NB4 (cell line): ENCODE measurements around the gene SLC16A3.

GRCh38 chr17:82003492-82004293, 19.0 kb downstream of the CENPX start:
- RRBS = 87% methylated on average over 7 of the region's 48 CpGs

DNA sequence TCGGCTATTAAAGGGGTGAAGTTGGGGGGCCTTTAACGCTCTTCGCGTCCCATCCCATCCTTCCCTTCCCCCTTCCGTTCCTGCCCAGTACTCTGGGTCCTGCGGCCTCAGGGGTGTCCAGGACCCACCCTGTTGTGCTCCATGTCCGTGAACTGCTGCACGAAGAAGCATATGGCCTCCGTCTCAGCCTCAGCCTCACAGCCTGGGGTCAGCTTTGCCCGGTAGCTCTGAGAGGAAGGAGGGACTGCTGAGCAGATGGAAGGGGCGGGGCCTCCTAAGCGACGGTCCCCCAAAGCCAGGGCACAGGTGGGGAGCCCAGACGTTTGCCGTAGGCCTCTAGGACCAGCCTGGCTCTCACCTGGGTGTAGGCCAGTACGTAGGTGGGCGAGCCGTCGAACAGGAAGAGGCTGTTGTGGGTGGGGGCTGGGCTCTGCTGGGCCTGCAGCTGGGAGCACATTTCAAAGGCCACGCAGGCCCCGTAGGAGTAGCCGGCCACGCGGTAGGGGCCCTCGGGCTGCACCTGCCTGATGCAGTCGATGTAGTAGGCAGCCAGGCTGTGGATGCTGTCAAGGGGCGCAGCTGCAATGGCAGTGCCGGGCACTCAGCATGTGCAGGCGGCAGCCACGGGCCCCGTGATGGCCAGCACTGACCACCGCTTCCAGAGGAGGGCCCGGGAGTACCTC, 14.5 kb upstream of the DUS1L start:
- RRBS = 98% methylated on average over 5 of the region's 33 CpGs

- RRBS = 99% methylated on average over 10 of the region's 47 CpGs
Measured at GRCh38 chr17:82080695-82081454, 15.3 kb upstream of the DUS1L start.

DNA sequence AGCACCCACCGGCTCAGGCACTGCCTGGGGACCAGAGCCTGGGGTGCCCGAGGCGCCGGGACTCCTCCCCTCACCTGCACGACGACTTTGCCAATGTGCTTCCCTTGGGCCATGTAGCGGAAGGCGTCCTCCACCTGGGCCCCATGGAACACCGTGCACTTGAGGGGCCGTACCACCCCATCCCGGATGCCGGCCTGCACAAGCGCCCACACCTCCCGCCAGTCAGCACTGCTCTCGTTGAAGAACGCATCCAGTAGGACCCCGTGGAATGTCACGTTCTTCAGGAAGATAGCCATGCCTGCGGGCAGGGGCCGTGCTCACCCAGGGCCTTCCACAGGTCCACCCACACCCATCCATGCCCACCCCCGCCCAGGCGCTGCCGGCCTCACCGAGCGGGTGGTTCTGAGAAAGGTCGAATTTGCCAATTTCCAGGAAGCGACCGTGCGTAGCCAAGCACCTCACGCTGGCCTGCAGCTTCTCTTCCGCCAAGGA, 14.9 kb downstream of the FASN start:
- RRBS = 98% methylated on average over 4 of the region's 31 CpGs

- RRBS = 96% methylated on average over 8 of the region's 44 CpGs
Measured at GRCh38 chr17:82092195-82093151, 5.6 kb downstream of the FASN start.

GRCh38 chr17:82118550-82119261, 20.7 kb upstream of the FASN start:
- RRBS = no CpG with 5 or more reads among the region's 17 CpGs

DNA sequence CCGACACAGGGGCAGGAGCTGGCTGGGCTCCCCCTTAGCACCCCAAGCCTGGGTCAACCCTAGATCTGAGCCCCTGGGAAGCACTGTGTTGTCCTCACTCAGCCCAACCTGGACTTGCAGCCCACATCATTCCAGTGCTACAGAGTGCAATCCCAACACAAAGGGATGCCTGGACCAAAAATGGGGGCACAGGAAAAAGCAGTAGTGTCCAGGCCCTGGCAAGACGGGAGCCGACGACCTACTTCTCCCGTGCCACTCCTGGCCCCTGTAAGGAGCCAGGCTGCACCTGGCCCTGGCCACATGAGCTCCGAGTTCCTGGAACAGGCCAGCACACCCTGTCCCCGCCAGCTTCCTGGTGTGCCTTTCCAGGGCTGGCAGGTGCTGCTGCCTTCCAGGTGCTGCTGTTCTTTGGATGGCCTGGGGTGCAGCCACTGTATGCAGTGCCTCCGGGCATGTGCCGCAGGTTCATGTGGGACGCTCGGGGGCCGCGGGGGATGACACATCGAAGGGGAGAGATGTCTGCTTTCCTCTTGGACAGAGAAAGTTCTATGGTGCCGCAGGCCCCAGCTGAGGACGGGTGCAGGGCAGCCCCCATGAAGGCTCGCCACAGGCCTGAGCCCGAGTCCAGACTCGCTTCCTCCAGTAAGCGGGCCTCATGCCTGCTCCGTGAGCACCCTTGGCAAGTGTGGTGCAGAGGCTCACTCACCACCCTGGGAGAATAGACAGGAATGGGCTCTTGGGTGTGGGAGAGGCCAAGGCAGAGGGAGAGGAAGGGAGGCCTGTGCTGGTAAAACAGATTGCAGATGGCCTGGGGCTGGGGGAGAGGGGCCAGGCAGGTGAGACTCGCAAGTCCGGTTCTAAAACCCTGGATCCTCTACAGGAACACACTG, 54.6 kb upstream of the FASN start:
- RRBS = no CpG with 5 or more reads among the region's 23 CpGs

DNA sequence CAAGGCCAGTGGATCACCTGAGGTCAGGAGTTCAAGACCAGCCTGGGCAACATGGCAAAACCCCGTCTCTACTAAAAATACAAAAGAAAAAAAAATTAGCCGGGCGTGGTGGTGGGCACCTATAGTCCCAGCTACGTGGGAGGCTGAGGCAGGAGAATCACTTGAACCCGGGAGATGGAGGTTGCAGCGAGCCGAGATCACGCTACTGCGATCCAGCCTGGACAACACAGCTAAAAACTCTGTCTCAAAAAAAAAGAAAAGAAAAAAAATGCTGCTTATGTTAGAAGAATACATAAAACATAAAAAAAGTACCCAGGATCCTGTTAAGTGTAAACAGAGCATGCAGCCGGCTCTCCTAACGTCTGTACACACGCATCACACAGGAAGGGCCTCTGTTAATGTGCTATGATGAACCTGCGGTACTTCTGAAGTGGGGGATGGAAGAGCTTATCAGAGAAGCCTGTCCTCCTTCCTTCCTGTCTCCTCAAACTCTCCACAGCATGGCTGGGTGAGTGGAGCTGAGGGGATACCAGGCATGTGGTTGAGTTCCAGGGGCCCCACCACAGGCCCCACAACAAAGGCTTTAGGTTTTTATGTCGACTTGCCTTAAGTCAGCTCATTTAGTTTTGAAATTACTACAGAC, 12.0 kb downstream of the CCDC57 start:
- RRBS = no CpG with 5 or more reads among the region's 14 CpGs

- RRBS = 3% methylated on average over 3 of the region's 17 CpGs
Measured at GRCh38 chr17:82216276-82217116, 3.9 kb upstream of the CCDC57 start.

DNA sequence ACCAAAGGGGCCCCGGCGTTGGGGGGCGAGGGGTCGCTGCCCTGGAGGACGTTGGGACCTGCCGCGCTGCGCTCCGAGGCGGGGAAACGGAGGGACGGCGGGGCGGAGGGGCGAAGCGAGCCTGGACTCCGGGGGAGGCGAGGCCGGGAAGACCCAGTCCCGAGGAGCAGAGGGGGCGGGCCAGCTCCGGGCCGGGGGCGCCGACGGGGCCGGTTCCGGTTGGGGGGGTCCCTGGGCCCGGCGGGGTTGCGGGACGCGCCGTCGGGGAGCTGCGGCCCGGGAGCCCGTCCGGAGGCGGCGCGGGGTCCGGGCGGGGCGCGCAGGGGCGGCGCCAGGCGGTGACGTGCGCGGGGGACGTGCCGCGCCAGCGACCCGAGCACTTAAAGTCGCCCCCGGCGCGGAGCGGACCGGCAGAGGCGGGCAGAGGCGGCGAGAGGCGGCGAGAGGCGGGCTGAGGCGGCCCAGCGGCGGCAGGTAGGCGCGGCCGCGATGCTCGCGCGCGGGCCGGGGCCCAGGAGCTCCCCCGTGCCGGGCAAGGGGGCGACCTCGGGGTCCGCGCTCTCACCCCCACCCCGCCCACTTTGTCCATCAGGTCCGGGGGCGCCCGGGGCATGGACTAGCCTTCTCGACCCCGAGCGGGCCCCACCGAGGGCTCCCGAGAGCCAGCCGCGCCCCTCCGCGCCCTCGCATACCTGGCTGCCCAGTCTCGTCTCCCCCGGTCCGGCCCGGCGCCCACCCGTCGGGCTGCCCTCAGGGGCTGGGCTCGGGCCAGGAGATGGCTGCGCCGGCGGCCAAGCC, at the start of gene SLC16A3:
Gene SLC16A3 (plus strand): TSS at position 410 of the 798 bp plus-strand sequence.
- RRBS = under 1% methylated on average over 62 of the region's 112 CpGs

- RRBS = 93% methylated on average over 11 of the region's 22 CpGs
Measured at GRCh38 chr17:82240814-82241367, 12.0 kb downstream of the SLC16A3 start.

GRCh38 chr17:82263442-82264343, 9.8 kb downstream of the CSNK1D start:
- RRBS = 93% methylated on average over 2 of the region's 22 CpGs

DNA sequence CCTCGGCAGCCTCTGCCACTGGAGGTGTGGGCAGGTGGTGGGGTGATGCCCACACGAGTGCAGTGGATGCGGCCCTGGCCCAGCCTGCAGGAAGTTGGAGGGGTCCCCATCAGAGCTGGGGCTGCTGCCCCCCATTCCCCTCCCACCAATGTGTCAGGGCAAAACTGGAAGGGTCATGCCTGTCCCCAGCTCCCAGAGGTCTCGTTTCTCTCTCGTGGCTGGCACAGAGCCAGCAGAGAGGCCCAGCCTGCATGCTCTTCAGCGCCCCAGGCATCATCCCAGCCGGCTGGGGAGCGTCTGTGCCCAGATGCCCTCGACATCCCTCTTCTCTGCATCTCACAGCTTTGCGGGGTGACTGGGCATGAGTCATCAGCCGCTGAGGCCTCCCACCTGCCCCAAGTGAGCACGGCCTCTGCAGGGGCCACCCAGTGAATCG, 9.7 kb upstream of the CSNK1D start:
- RRBS = no CpG with 5 or more reads among the region's 13 CpGs

DNA sequence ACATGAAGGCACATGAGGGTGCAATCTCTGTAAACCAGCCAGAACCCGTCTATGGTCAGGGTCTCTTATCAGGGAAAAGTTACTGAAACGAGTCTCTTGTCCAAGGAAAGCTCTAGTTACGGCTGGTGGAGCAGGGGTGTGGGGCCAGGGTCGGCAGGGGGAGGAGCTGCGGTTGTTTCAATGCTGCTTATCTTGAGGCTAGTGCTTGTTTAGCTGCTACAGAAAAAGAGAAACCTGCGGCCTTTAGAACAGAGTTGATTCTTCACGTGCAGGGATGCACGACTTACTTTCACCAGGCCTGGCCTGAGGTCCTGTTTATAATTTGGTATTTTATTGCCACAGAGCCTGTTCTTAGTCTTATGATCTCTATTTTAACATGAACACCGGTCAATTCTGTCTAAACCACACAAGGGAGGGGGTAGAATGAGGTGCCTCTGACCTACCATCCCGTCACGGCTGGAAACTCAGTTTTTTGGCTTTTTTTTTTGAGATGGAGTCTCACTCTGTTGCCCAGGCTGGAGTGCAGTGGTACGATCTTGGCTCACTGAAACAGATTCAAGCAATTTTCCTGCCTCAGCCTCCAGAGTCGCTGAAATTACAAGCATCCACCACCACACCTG, 16.8 kb upstream of the CSNK1D start:
- RRBS = no CpG with 5 or more reads among the region's 13 CpGs

- RRBS = 26% methylated on average over 27 of the region's 74 CpGs
Measured at GRCh38 chr17:82320774-82322003, 3.8 kb upstream of the CD7 start.

- RRBS = no CpG with 5 or more reads among the region's 12 CpGs
Measured at GRCh38 chr17:82325007-82325356, 7.6 kb upstream of the CD7 start.

DNA sequence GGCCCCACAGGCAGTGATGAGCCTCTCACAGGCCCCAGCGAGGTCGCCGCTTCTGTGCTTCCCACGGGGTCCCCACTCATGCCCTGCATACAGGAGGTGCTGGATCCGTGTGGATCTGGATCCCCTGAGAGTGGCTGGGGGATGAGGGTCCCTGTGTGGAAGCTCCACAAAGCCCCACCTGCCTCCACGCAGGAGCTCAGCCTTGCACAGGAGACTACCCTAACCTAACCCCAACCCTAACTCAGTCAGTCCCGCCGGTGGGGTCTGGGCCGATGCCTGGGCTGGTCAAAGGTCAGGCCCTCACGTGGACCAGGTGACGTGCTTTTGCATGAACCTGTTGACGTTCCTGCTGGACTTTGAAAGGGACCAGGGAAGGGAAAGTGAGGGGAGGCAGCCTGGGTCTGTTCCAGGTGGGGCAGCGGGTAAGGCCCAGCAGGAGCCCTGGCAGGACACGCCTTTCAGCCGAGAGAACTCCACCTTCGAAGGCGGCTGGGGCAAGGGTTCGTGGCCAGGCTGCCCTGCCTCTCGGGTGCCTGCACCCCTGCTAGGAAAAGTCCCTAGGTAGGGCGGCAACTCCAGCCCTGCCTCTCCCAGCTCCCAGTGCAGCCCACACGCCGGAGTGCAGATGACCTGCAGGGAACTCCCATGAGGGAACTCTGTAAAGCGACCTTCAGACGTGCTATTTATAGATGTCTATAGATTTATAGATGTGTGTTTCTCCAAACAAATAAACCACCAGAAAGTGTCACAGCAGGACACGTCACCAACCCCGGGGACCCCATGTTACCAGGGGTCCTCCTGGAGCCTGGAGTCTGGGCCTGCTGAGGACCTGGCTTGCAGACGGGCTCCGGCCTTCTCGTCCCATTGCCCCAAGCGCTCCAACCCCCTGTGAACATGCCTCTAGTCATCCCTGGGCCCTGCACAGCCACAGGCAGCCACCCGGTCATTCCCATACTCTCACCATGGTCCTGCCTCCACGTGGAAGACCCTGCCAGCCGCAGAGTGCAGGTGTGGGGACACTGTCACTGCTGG, 5.0 kb downstream of the SECTM1 start:
- RRBS = 70% methylated on average over 6 of the region's 33 CpGs

DNA sequence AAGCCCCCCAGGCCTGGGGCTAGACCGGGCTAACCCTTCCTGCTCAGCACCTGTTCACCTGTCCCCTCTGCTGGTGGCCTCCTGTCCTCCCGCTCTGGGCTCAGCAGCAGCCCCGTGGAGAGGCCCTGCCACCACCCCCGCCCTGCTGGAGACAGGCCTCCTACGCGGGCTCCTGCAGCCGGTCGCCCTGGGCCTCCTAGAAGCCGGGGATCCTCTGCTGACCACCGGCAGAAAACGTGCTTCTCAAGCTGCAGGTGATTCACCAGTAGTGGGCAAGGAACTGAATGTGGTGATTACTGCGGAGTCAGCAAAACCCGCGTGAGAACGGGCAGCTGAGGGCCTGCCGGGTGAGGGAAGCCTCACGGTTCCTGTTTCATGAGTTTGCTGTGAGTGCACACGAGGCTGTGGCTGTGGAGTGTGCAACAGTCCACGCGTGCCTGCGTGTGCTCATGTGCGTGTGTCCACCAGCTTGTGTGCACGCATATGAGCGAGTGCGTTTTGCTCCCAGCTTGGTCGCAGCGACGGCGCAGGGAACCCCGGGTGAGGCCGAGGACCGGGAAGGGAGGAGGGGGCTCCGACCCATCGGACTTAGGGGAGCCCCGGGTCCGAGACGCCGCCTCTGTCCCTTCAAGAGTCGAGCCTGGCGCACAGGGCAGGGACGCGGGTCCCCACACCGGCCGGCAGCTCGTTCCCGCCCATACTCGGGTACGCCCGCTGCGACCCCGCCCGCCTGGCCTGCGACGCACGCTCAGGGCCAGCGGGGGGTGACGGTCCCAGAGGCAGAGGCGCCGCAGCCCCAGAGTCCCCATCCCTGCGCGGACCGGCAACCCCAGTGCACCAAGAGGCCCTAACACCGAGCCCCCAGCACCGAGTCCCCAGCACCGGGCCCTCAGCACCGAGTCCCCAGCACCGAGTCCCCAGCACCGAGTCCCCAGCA, 583 bp downstream of the SECTM1 start:
- RRBS = 36% methylated on average over 17 of the region's 68 CpGs

DNA sequence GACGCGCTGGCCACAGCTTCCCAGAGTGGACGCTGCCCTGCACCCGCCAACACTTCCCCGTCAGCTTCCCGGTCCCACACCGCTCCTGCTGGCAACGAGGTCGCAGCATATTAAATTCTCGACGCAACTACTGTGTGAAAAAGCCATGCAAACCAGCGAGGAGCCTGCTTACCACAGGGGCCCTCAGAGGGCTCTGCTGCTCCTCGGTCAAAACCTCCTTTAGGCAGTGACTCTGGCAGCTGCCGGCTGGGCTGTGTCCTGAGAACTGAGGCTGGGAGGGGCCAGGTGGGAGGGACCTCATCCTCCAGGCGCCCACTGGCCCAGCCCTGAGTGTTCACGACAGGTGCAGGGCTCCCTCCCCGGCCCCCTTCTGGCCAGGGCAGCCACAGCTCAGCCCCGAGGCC, 2.1 kb upstream of the TEX19 start:
- RRBS = 56% methylated on average over 1 of the region's 18 CpGs

DNA sequence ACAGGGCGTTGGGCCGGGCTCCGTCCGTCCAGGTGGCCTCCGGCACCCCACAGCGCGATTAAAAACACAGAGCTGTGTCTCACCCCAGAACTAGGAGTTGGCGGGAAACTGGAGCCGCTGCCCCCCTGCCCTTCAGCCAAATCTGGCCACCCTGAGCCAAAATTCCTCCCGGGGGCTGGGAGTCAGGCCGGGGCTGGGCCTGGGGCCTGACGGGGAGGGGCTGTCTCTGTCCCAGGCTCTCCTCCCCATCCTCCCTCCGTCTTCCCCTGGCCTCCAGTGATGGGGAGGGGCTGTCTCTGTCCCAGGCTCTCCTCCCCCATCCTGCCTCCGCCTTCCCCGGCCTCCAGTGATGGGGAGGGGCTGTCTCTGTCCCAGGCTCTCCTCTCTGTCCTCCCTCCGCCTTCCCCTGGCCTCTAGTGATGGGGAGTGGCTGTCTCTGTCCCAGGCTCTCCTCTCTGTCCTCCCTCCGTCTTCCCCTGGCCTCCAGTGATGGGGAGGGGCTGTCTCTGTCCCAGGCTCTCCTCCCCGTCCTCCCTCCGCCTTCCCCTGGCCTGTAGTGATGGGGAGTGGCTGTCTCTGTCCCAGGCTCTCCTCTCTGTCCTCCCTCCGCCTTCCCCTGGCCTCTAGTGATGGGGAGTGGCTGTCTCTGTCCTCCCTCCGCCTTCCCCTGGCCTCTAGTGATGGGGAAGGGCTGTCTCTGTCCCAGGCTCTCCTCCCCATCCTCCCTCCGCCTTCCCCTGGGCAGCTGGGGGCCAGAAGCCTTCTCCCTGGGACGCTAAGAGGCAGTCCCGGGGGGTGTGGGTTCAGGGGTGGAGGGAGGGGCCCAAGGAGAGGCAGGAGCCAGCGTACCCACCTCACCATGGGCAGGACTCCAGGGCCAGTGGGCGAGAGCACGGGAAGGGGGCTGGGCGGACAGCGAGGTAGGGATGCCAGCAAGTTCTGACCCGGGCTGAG, 14.5 kb downstream of the UTS2R start:
- RRBS = 89% methylated on average over 2 of the region's 30 CpGs